Subcutaneous preadipocyte (primary cell): ENCODE measurements around a stretch of chr3.

- CAGE, long polyA plus RNA = no peak
These were observed 33.3 kb downstream of the PSMD6 start for GRCh38 chr3:63990026-63990394.

DNA sequence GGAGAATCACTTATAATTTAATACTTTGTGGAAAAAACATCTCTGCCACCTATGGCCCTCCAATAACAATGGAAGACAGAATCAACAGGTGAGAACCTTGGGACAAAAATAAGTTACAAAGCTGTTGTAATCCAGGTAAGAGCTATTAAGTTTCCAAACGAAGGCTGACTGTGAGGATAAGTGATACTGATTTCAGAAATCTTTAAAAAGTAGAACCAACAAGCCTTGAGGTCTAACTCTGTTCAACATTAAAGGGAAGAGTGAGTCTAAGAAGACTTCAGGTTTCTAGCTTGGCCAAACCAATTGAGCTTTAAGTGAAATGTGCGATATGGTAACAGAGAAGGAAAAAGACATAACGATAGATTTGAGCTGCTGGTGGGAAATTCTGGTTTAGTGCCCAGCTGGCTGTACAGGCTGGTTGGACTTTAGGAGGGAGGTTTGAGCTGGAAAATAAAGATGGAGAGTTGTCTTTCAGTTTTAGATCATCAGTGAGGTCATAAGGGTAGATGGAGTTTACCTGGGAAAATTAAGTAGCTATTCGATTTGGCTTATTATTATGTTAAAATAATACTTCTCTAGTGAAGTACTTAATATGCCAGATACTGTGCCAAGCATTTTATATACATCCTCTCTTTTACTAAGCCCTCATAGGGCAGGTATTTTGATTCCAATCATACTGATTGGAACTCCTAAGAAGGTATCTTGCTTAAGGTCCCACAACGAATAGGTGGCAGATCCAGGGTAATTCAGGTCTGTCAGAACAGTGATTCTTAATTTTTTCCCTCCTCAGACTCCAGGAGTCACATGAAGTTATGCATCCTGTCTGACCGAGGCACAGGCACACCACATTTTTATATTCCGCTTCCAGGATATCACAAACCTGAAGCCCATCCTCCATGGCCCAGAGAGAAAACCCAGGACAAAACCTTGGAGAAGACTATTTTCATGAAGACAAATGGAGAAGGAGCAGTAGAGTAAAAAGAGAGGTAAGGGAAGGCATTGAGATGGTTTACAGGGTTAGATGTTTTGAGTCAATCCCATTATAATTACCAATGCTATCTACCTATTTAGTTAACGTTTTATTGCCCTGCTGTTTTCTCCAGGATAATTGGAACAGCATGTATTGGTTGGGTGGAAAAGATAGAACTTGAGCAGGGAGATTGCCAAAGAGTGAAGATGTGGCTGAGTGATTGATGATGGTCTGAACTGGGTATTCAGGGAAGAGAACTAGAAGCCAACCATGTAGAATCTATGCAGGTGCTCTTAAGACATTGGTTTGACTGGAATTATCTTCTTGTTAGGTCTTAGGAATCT, 17.8 kb downstream of the PSMD6 start:
- CAGE, long polyA plus RNA = no peak

- CAGE, long polyA plus RNA = no peak
These were observed 7.4 kb upstream of the PSMD6 start for GRCh38 chr3:64030539-64031153.

DNA sequence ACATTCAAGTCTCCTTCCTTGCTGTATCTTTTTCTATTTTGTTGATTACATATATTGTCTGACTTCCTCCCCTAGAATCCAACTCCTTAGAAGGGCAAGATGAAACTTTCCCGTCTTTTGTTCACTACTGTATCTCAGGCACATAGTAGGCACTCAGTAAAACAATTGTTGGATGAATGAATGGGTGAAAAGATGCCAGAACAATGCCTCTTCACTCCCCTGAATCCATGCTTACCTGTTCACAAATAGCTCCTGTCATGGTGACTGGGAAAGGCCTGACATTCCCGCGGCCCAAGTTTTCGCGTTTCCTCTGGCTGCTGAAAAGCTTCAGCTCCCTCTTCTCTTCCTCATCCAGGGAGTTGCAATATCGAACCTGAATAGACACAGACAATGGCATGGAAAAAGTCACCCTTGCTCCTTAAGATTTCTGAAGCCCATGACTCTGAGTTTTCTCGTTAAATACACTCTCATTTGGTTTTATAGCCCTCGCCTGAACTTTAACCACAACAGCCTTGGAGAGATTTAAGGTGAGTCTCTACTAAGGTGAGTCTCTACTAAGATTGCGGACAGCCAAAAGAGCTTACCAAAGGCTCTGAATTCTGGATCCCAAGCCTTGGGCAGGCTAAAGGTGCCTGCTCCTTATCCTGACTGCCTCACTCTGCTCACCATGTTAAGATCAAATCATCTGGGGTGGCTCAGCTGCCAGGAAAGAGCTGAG, 65.4 kb downstream of the PRICKLE2 start:
- CAGE, long polyA plus RNA = no peak

- CAGE, long polyA plus RNA = no peak
These were observed 119.5 kb downstream of the ADAMTS9 start for GRCh38 chr3:64568340-64568644.

GRCh38 chr3:64681070-64681793, 6.6 kb downstream of the ADAMTS9 start:
- CAGE, long polyA plus RNA = no peak

GRCh38 chr3:64690774-64691552, 3.2 kb upstream of the ADAMTS9 start:
- CAGE, long polyA plus RNA = no peak

DNA sequence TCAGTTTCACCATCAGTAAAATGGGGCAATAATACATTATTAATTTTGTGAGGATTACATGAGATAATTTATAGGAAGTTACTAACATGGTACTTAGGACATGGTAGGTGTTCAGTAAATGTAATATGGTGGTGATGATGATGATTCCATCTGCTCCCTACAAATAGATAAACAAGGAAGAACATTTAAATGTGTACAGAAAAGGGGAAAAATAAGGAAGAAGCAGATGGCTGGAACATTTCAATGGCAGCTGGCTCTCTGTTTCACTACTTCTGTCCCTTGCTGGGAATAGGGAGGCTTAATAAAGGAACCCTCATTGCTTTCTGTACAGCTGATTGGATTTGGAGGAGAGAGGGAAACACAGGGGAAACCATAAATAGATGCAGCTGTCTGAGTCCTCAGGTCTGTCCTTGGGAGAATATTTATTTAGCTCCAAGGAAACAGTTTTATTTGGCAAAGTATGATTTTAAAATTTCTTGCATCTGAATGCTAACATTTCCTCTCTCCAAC, 208.6 kb upstream of the ADAMTS9 start:
- CAGE, long polyA plus RNA = no peak

GRCh38 chr3:65145878-65146576, 458.2 kb upstream of the ADAMTS9 start:
- CAGE, long polyA plus RNA = no peak

DNA sequence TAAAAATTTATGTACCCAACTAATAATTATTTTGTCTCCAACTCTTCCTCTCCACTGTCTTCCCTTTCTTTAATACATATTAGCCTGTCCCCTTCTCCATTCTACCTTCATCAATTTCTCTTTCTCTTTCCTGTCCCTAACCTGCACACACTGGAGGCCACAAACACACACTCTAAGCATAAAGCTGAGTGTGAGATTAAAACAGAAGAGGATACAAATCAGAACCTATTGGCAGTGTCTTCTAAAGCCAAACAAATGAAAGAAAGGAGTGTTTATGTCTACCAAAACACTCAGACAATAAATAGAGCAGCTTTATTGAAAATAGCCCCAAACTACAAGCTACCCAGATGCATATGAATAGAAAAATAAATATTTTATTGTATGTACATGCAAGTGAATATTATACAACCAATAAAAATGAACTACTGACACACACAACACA, 166.4 kb downstream of the MAGI1 start:
- CAGE, long polyA plus RNA = no peak

DNA sequence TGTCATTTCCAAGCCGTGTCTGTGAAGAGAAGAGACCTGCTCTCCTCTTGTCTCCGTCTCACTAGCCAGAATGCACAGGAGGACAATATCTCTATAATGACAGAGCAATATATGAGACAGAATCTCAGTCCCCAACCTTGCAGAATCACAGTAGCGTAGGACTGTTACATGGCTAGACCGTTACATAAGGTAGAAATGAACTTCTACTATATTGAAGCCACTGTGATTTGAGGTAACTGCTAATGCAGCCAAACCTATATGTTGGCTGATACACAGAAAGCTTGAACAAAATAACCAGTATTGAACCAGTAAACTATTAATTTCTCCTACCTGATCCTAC, 152.2 kb downstream of the MAGI1 start:
- CAGE, long polyA plus RNA = no peak

GRCh38 chr3:65952986-65954264, 85.3 kb downstream of the MAGI1 start:
- CAGE, long polyA plus RNA = no peak

- CAGE, long polyA plus RNA = no peak
These were observed 25.4 kb upstream of the SLC25A26 start for GRCh38 chr3:66195297-66195824.

DNA sequence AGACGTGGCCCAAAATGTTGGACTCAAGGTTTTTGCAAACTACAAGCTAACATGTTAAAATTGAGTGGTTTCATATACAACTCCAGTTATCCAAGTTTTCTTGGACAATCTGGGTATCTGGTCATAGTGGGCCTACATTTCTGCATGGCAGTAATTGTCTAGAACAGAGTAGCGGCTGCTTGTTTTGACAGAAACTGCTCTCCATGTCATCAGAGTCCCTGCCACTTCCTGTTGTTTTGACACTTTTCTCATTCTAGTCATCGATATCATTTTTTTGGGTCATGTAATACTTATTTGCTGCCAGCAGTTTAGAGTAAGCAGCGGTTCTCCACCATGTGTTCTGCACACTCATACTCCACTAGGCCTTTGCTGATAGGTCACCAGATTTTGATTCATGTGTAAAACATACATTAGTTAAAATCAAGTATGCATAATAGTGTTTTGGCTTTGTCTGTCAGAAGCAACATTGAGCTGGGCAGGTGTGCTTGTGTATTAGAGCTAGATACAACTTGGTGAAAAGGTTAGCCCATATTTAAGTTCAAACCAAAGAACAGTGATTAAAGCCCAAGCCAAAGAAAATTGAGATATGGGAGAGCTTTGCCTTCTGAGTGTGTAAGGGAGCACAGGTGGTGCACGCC, 81.6 kb downstream of the SLC25A26 start:
- CAGE, long polyA plus RNA = no peak

GRCh38 chr3:66445028-66445764, 55.6 kb downstream of the LRIG1 start:
- CAGE, long polyA plus RNA = no peak

- CAGE, long polyA plus RNA = no peak
These were observed 20.1 kb downstream of the LRIG1 start for GRCh38 chr3:66480514-66481403.

DNA sequence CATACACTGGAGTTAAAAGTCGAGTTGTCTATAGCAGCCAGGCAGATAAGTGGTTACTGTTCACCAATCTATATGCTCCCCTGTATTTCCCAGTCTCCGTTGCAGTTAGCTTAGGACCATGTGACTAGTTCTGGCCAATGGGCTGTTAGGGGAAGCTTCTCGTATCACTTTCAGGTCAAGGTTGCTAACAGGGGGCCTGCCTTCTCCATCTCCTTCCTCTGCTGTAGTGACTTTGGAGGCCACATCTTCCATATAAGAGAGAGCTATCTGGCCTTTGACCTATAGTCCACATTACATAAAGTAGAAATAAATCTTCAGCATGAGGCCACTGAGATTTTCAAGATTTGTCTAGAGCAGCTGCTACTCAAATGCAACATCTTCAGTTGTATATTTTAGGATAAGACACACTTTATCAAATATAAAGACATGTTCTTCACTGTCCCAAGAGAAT, 188.4 kb upstream of the KBTBD8 start:
- CAGE, long polyA plus RNA = no peak

- CAGE, long polyA plus RNA = no peak
These were observed 20.2 kb downstream of the KBTBD8 start for GRCh38 chr3:67018106-67018879.

GRCh38 chr3:67647509-67648092, 6.8 kb downstream of the SUCLG2 start:
- CAGE, long polyA plus RNA = no peak

DNA sequence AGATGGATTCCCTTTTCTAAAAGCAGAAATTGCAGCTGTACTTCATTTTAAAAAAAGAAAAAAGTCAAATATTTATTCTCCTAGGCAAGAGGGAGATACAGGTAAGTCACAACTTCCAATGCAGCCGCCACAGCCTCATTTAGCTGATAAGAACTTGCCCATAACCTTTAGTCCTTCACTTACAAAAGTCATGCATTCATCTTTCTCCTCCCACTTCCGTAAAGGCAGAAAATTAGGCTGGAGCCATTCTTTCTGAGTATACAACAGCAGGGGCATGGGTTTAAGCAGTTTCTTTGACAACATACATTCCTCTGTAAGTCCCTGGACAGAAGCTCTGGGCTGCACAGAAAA, 4.3 kb downstream of the SUCLG2 start:
- CAGE, long polyA plus RNA = no peak